NALM6 (cell line): ENCODE measurements around the genes OPN1MW2 and SPRY3.

GRCh38 chrX:153982459-153982848 is 9.9 kb downstream of the TMEM187 start:
- PRO-cap, result no peak

DNA sequence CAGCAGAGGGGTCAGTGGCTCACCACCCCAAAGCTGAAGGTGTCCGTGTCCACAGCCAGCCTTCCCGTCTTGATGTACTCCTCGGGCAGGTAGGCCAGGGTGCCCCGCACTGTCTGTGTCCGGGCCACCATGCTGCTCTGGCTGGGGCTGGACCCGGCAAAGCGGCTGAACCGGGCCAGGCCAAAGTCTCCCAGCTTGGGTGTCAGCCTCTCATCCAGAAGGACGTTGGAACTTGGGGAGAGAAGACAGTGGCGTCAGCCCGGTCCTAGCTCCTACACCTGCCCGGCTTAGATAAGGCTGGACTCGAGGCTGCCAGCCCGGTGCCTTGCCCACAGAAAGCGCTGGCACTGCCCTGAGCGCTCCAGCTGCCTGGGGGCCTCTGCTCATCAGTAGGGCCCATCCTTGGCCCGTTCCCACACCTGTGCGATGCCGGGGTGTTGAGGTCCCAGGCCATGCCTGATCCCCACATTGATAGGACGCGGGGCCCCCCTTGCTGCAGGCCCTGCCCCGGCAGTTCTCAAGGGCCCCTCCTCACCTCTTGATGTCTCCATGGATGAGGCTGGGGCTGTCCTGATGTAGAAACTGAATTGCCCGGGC is 3.2 kb downstream of the IRAK1 start:
- PRO-cap, result no peak

GRCh38 chrX:154022989-154023985 is 3.6 kb upstream of the IRAK1 start:
- PRO-cap, result no peak

- PRO-cap, result no peak
Observed at GRCh38 chrX:154040096-154040712, 20.5 kb upstream of the IRAK1 start.

DNA sequence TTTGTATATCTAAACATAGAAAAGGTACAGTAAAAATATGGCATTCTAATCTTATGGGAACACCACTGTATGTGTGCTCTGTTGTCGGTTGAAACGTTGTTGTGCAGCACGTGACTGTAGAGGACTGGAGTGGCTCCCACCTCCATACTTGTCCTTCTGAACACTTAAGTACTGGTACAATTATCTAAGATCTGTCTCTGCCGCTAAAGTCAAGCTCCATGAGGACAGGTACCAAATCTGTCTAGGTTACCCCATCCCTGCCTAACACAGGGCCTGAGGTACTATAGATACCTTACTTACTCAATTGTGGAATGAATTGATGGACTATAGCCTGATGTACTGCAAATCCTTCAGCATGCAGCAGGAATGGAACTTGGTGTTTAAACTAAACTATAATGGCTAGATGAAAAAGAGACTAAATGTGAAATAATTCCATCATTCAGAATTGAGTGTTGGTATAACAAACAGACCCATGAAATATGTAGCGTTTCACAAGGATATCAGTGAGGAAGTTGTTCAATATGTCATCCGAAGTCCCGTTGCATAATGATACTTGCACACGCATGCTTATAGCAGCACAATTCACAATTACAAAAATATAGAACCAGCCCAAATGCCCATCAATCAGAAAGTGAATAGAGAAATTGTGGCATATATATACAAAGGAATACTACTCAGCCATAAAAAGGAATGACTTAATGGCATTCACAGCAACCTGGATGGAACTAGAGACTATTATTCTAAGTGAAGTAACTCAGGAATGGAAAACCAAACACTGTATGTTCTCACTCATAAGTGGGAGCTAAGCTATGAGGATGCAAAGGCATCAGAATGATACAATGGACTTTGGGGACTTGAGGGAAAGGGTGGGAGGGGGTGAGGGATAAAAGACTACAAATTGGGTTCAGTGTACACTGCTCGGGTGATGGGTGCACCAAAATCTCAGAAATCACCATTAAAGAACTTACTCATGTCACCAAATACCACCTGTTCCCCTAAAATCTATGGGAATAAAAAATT is 20.4 kb downstream of the MECP2 start:
- PRO-cap, result no peak

GRCh38 chrX:154083115-154083863 is 14.2 kb downstream of the MECP2 start:
- PRO-cap, result no peak

GRCh38 chrX:154219382-154220055 is at the start of gene OPN1MW2:
TSS of gene OPN1MW2 (plus strand) at chrX:154219756.
- PRO-cap, result no peak

- PRO-cap, result no peak
Observed at GRCh38 chrX:154364194-154365003, 10.0 kb downstream of the FLNA start.

DNA sequence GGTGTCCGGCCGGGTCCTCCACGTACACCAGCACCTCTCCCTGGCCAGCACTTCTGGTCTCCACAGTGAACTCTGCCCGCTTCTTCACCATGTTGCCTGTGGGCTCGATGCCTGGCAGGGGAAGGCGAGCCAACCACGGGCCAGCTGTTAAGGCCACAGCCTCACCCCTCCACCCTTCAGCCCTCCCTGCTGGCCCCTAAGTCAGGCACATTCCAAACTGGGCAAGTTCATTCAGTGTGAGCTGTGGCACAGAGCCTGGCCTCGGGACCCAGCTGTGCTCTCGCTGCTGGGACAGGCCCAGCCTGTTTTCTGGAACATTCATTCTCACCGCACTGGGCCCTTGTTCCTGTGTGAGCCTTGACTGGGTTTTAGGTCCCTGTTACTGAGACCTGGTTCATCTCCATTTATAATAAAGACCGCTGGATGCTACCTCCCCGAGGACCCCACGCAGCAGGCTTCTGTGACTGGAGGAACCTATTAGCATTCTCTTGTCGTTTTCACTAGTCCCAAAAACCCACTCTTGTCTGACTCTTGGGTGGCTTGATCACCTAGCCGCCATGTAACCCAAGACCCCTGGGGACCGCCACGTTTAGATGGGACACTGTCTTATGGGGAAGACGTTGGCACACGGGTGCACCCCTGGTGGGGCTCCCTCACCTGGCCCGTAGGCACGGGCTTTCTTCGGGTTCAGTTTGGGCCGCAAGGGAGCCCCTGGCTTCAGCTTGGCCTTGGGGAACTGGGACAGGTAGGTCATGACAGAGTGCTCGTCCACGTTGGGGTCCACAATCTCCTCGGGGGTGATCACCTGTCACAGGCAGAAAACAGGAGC is 7.5 kb downstream of the FLNA start:
- PRO-cap, result no peak

- PRO-cap, result no peak
Observed at GRCh38 chrX:154445416-154446155, 1.6 kb downstream of the FAM50A start.

DNA sequence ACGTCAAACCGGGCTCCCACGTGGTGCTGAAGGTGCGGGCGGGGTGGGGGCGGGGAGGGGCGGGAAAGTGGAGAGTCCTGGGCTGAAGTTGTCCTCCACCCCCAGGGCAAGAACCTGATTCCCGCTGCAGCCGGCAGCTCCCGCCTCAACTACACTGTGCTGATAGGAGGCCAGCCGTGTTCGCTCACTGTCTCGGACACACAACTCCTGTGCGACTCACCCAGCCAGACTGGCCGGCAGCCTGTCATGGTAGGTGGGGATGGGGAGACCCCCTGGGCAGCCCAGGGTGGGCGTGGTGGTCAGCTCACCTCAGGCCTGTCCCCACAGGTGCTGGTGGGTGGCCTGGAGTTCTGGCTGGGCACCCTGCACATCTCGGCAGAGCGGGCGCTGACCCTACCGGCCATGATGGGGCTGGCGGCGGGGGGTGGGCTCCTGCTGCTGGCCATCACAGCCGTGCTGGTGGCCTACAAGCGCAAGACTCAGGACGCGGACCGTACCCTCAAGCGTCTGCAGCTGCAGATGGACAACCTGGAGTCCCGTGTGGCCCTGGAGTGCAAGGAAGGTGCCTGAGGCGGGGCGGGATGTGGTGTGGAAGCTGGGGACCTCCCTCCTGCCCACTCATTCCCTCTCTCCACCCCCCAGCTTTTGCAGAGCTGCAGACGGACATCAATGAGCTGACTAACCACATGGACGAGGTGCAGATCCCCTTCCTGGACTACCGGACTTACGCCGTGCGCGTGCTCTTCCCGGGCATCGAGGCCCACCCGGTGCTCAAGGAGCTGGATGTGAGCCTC is 9.6 kb downstream of the PLXNA3 start:
- PRO-cap, result no peak

- PRO-cap, result no peak
Observed at GRCh38 chrX:154476404-154477093, 2.5 kb downstream of the LAGE3 start.

GRCh38 chrX:154751703-154752309 is 929 bp upstream of the GAB3 start:
- PRO-cap, result bidirectional peak, plus-strand start at chrX:154751800, minus-strand start at chrX:154751525

GRCh38 chrX:155612086-155612822 is at the start of gene SPRY3:
TSS of gene SPRY3 (plus strand) at chrX:155612586.
- PRO-cap, result unidirectional peak, plus-strand start at chrX:155612266; bidirectional peak, plus-strand start at chrX:155612586, minus-strand start at chrX:155612571